Subcutaneous preadipocyte (primary cell): ENCODE results near the gene ZNF316.

DNA sequence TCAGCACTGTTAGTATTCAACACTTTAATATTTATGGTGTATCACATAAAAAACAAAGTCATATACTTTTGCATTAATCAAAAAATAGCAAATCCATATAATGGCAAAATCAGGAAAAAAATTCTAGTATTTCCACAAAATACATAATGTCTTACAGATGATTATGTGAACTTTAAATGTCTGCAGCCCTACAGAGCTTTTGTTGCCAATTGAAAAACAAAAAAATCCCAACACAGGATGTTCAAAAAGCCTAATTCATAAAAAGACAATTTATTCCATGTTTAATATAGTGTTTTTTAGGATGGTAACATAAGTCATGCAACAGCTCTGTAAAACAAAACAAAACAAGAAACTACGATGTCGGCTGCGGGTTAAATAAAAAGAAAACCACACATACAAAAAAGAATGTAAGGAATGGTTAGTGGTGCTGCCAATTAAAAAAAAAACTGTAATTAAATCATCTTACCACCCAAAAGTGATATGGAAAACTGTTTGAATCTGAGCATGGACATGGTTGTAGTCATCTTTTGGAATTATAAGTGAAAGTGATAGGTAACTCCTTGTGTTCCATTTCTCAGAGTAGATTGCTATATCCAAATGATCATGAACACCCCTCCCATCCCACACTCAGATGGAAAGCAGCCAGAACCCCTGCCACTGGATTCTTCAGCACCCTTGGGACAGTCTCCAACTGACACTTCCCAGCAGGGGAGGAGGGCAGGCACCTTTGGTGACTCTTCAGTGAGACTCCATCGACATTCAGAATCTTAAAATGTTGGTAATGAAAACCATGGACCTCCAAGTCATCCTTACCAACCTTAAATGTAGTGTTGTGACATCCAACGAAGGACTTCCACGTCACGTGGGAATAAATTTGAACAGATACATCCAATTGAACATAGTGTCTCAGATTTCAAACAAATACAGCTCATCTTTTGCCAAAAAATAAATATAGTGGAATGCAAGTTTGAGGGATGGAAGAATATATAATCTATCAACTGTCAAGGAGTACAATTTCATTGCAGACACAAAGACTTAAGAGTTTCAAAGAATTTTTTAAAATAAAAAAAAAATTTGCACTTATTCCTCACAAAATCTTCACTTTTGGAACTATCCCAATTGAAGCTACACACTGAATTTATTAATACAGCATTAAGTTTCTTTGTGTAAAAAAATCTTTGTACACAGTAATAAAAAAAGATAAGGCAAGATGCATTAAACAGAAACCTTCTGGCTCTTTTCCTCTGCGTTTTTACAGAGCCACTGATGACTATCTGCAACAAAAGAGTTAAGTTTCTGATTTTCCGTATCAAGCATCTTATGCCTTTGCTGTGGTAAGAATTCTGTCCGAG, 14.5 kb upstream of the DAGLB start:
- CAGE, long polyA plus RNA = no peak

DNA sequence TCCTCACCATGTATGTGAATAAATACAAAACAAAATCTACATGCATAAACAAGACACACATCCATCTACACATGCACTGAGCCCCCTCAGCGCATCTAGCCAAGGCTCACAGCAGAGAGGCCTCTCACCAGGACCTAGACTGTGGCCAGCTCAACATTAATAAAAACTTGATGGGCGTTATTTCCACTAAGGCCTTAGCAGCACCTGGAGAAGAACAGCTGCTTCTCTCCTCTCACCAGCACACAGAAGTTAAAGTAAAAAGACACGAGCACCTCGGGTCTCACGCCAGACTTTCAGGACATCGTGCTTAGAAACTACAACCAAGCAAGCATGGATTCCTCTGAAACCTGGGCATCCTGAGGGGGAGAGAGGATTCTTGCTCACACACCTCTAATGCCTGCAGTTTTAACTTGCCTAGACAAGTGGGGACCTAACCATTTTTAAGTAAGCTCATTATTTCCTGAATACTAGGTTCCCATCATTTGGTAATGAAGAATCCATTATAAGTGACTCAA, 11.8 kb downstream of the KDELR2 start:
- CAGE, long polyA plus RNA = no peak

GRCh38 chr7:6636973-6637467, at the start of gene ZNF316:
ZNF316 (plus strand) TSS chr7:6637318.
- CAGE, long polyA plus RNA = no peak

- CAGE, long polyA plus RNA = no peak
Observed at GRCh38 chr7:6655651-6656448, 18.7 kb downstream of the ZNF316 start.

- CAGE, long polyA plus RNA = no peak
Observed at GRCh38 chr7:6729979-6730724, 23.4 kb upstream of the ZNF12 start.

DNA sequence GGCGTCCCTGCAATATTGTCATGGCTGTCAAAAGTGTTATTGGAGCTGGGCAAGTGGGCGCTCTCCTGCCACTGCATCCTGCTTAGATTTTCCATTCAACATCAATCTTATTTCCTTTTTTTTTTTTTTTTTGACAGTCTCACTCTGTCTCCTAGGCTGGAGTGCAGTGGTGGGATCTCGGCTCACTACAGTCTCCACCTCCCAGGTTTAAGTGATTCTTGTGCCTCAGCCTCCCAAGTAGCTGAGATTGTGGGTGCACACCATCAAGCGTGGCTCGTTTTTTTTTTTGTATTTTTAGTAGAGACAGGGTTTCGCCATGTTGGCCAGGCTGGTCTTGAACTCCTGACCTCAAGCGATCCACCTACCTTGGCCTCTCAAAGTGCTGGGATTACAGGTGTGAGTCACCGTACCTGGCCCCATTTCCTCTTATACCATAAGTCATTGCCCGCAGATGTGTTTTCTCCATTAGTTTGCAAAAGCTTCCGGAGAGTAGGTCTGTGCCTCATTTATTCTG, 119.9 kb upstream of the CCZ1B start:
- CAGE, long polyA plus RNA = no peak

DNA sequence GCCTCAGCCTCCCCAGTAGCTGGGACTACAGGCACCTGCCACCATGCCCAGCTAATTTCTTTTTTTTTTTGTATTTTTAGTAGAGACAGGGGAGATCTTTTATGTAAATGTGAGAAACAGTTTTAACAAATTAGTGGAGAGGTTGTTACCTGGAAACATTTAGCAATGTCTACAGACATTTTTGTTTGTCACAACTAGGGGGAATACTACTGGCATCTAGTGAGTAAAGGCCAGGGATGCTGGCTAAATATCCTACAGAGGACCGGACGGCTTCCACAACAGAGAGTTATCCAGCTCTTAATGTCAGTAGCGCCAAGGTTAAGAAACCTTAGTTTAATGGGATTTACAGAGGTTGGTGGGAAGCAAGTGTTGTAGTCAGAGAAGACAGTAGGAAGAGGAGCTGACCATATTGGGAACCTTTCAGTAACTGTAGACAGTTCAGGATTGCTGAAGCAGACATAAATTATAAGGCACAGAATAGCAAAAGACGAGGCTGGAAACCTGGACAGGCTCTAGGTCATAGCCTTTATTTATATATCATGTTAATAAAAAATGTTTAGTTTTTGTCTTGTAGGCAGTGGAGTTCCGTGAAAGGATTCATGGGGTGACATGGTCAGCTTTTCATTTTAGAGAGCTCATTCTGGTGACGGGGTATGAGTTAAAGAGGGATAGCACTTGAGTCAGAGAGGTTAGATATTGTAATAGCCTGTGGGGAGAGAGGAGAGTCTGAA, 5.2 kb downstream of the C1GALT1 start:
- CAGE, long polyA plus RNA = no peak

- CAGE, long polyA plus RNA = no peak
Observed at GRCh38 chr7:7321479-7322162, 139.3 kb downstream of the C1GALT1 start.

DNA sequence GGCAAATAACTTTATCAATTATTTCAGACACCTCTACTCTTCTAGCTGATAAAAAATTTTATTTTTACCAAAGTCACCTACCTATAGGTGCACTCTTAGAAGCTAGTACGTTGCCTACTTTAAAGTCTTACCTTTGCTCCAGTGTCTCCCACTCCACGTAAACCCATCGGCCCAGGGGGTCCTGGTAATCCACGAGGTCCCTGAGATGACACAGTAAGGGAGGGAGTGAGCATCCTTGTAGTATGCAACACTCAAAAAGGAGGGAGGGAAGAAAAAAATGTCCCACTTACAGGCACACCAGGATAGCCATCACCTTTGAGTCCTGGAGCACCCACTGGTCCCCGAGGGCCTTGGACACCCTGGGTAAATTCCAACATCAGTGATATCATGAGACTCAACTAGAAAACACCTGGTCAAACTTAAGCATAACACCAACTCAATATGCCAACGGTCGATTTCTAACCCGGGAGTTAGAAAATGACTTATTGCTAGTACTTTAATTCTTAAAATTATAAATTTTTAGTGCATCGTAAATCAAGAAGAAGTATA, 103.3 kb downstream of the COL28A1 start:
- CAGE, long polyA plus RNA = no peak

DNA sequence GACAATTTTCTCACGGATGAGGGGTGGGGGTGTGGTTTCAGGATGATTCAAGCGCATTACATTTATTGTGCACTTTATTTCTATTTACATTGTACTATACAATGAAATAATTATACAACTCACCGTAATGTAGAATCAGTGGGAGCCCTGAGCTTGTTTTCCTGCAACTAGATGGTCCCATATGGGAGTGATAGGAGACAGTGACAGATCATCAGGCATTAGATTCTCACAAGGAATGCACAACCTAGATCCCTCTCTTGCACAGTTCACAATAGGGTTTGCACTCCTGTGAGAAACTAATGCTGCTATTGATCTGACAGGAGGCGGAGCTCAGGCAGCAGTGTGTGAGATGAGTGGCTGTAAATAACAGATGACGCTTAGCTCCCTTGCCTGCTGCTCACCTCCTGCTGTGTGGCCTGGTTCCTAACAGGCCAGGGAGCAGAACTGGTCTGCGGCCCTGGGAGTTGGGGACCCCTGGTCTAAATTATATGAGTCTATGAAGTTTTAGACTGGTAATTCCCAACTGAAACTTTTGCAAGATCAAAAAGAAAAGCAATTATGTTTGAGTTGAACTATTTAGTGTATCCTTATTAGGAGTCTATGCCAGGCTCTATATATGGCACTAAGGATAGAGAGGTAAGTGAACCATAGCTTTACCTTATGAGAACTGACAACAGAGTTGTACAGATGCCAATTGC, 3.9 kb downstream of the MIOS start:
- CAGE, long polyA plus RNA = no peak

- CAGE, long polyA plus RNA = no peak
Observed at GRCh38 chr7:7640269-7640551, 342 bp upstream of the UMAD1 start.

DNA sequence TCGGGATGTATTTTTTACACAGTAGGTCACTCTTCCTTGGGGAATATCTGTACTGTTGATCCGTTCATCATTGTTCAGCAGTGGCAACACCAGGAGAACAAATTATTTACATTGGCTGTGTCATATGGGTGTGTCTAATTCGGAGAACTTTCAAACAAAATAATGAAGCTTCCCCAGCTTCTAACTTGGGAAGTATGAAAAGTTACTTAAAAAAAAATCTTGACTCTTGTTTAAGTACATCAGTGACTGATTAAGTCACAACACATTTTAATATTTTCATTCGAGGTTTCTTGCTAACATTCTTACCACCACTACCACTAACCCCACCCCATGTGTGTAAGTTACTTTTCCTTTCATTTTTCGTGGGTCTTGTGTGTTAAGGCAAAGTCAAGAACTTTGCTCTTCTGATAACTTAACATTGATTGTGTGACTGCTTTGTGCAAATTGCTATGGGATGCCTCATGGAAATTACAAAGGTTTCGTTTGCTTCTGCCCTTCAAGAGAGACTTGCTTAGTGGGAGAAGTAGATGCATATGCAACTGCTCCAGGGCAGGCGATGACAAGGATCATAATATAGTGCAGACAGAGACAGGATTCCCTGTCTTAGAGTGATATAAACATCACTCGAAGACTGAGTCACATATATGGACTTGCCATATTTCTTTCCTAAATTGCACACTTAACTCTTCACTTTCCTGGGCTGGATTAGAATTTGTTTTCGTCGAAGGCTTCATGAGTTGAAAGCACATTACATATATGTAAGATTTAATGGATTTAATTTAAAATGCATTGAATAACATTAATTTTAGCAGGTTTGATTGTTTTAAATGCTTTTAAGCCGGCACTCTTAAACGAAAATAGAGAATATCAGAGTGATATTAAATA, 43.9 kb upstream of the RPA3 start:
- CAGE, long polyA plus RNA = no peak

DNA sequence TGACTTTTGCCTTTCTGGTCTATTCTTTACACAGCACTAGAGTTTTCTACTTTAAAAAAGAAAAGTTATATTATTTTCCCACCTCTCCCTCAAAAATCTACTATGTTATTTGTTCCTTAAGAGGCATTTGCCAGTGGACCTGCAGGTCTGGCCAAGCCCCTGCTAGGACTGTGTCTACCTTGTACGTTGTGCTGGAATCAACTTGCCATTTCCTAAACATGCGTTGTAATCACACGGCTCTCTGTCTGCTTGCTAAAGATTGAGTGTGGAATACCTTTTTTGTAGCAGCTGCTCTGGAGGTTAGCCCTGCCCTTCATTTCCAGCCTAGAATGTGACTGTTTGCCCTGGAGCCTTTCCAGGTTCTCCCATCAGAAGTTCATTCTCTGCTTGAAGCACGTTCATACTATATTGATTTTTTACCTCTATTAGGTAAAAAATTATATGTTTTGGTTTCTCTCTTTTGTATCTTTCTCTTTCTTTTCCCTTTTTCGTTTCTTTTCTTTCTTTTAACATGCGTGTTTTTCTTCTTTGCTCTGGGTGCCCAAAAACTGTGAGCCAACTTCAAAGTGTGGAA, 111.7 kb upstream of the RPA3 start:
- CAGE, long polyA plus RNA = no peak

DNA sequence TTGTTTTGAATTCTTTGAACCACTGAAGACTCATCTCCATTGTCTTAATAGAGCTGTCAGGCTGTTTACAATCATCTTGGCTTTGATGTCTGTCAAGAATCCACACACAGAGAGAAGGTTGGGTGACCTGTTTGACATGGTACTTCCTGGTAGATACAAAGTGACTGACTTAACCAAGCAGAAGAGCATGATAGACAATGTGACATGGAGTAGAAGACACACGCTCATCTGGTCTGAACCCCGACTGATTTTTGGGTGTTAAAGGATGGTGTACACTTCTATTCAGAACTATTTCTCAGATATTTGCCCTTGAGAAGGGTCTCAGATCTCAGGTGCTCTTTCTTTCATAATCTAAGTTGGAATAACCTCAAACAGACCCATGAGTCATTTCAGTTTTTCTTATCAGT, 46.5 kb upstream of the NXPH1 start:
- CAGE, long polyA plus RNA = no peak

- CAGE, long polyA plus RNA = no peak
Observed at GRCh38 chr7:8389822-8390249, 43.6 kb upstream of the NXPH1 start.

GRCh38 chr7:11013540-11014046, 39.9 kb downstream of the PHF14 start:
- CAGE, long polyA plus RNA = no peak

DNA sequence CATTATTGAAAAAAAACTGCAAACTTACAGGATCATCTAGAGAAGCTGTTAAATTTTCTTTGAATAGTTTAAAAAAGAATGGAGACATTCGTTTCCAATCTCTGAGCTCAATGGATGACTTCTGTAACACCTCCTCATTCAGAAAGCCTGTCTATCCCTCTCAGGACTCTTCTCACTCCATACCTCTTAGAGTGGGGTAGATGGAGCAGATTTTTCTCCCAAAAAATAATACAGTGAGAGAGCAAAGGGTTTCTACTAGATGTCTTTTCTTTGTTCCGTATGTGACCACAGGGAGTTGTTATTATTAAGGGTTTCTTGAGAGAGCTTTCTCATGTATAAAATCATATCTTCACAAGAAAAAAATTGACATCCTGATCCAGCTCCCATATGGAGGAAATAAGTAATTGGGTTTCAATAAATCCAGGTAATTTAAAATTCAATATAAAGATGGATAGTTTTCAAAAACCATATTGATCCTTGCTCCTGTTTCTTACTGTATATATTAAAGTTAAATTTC, 407.4 kb downstream of the PHF14 start:
- CAGE, long polyA plus RNA = no peak

DNA sequence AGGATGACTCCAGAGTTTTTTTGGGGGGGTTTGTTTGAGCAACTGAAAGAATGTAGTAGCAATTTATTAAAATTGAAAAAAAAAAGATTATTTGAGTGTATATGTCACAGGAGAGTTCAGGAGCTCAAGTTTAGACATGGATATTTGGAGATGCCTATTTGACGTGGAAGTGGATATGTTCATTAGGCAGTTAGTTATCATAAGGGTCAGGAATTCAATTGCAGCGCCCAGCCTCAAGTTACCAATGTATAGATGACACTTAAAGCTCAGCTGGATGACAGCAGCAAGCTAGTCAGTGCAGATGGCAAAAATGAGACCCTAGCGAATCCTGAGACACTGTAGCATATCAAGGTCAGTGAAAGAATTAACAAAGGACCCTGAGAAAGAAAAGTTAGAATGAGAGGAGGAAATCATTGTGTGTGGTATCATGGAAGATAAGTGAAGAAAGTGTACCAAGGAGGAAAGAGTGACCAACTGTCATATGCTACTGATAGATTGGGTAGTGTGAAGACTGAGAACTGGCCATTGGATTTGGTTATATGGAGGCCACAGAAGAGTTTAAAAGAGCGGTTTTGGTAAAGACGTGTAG, 5.3 kb downstream of the TMEM106B start:
- CAGE, long polyA plus RNA = no peak

GRCh38 chr7:12497520-12498005, 6.7 kb upstream of the ENSG00000226690 start:
- CAGE, long polyA plus RNA = no peak

GRCh38 chr7:12685482-12686116, 1.8 kb upstream of the ARL4A start:
- CAGE, long polyA plus RNA = no peak